Sciatic nerve (tissue), 1 donor: ENCODE data around the genes KIF5A, LRIG3 and SLC16A7.

- PRO-cap, result no peak
Observed at GRCh38 chr12:57210013-57210674, 6.5 kb upstream of the NXPH4 start.

GRCh38 chr12:57239844-57240940 is 3.3 kb upstream of the NDUFA4L2 start:
- PRO-cap, result unidirectional peak, minus-strand start at chr12:57240399

GRCh38 chr12:57456497-57457015 is 1.4 kb downstream of the INHBE start:
- PRO-cap, result no peak

DNA sequence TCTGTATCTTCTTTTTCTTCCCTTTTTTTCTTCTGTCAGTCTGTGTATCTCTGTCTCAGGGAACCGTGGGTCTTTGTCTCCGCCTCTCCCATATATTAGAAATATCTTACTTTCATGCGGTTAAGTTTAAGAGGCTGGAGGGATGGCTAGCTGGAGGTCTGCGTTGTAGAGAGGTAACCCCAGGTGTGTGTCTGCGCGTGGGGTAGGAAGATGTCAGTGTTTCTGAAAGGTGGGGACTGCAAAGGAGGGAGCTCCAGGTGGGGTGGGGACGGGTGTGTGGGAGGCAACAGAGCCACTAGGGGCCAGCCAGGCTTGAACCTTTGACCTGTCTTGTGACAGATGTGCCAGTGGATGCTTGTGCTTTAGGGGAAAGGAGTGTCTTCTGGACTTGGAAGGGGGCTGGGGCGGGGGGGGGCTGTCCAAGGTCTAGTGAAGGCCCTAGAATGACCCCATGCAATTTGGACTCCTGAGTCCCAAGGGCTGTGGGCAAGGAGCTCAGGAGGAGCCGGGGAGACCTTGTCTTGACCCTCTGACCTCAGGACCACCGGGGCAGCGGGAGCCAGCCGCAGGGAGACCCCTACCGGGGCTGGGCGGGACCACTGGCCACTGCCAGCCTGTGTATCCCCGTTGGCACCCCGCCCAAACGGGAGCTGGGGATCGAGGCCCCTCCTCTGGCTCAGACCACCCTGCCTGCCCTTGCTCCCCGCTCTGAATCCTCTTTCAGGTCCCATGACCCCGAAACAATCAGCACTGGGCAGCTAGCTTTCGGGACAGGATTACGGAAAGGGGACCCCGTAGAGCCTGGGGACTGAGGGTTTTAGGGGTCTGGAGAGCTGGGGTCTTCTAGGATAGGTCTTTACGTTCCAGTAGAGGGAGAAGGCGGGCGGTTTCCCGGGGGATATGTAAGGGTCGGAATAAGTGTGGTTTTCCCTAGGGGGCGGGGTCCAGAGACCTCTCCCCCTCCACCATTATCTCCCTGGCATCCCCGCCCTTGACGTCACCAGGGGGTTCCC is 1.1 kb downstream of the GLI1 start:
- PRO-cap, result no peak

DNA sequence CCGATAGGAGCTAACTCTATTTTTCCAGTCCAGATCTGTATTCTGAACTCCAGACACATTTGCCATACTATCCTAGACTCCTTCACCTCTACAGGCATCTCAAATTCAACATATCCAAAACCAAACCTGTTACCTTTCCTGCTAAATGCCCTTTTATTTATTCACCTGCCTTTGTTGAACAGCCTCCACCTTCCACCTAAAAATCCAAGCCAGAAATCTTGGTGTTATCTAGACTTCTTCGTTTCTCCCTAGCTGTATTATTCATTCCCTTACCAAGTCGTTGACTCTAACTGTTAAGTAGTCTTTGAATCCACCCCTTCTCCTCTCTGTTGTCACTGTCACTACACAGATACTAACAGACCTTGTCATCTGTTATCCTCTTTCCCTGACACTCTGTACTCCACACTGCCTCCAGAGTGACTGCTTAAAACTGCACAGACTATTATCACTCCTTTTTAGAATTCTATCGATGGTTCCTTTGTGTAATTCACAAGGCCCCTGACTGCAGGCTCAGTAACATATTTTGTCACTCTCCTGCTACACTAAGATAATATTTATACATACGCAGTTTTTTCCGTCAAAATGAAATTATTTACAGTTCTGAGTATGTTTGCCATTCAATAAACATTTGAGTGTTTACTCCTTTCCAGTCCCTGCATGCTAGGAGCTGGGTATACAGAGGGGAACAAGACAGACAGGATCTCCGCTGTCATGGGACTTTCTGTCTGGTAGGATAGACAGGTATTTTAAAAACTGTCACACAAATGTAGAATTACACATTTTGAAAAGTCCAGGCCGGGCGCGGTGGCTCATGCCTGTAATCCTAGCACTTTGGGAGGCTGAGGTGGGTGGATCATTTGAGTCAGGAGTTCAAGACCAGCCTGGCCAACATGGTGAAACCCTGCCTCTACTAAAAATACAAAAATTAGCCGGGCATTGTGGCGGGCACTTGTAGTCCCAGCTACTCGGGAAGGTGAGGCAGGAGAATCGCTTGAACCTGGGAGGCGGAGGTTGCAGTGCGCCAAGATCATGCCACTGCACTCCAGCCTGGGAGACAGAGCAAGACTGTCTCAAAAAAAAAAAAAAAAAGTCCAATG is 3.7 kb downstream of the MARS1 start:
- PRO-cap, result no peak

GRCh38 chr12:57529477-57530016 is 6.9 kb downstream of the MBD6 start:
- PRO-cap, result no peak

GRCh38 chr12:57549532-57550382 is at the start of gene KIF5A:
KIF5A (plus strand) TSS chr12:57550044.
- PRO-cap, result bidirectional peak, plus-strand start at chr12:57550044, minus-strand start at chr12:57549961

- PRO-cap, result unidirectional peak, plus-strand start at chr12:57609431
Observed at GRCh38 chr12:57608775-57609568, 2.3 kb upstream of the ARHGEF25 start.

- PRO-cap, result no peak
Observed at GRCh38 chr12:57694494-57694982, 606 bp downstream of the OS9 start.

- PRO-cap, result no peak
Observed at GRCh38 chr12:57723588-57724149, 14.9 kb downstream of the AGAP2 start.

GRCh38 chr12:57755368-57756229 is 696 bp downstream of the MARCHF9 start:
- PRO-cap, result bidirectional peak, plus-strand start at chr12:57755670, minus-strand start at chr12:57755678; bidirectional peak, plus-strand start at chr12:57755854, minus-strand start at chr12:57755856

GRCh38 chr12:57770868-57771413 is 964 bp downstream of the METTL1 start:
- PRO-cap, result no peak

DNA sequence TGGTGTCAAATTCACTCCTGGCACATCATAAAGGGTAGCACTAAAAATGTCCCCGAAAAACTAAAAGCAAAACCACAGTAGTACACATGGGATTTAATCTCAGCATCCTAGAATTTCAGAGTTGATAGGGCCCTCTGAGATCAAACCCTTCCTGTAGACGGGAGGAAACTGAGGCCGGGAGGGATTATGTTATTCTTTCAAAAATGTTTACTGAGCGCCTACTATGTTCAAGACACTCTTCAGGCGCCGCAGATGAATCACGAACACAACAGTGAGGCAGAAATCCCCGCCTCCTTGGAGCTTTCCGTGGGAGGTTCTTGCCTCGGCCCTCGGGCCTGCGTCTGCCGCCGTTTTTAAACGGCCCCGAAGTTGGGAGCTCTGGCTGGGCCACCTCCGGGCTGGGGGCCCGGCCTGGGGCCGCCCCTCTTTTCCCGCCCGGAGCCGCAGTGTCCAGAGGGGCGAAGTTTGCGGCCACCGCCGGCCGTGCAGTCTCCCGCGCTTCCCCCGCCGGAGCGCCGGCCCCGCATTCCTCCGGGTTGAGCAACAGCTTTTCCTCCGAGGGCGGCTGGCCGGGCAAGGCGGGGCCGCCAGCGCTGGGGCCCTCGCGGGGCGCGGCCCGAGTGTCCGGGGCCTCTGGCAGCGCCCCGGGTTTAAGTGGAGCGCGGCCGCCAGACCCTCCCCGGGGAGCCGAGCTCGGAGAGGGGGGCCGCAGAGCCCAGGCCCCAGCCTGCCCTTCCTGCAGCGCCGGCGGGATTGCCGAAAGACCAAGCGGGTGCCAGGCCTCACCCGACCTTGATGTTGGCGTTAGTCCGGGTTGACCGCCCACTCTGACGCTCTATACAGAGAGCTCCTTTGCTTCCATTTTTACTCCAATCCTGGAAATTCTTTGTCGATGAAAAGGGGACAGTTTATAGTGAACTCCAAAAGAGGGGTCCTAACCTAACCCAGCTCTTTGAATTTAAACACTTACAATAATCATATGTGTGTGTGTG is 18.6 kb upstream of the CTDSP2 start:
- PRO-cap, result bidirectional peak, plus-strand start at position 356 of the sequence, minus-strand start at position 343 of the sequence; bidirectional peak, plus-strand start at position 453 of the sequence, minus-strand start at position 501 of the sequence; bidirectional peak, plus-strand start at position 744 of the sequence, minus-strand start at position 755 of the sequence

GRCh38 chr12:57888455-57889368 is 42.2 kb upstream of the CTDSP2 start:
- PRO-cap, result bidirectional peak, plus-strand start at chr12:57888702, minus-strand start at chr12:57888729

- PRO-cap, result no peak
Observed at GRCh38 chr12:58886965-58887777, 33.1 kb downstream of the LRIG3 start.

GRCh38 chr12:58919835-58920873 is at the start of gene LRIG3:
LRIG3 (minus strand) TSS chr12:58920504.
- PRO-cap, result bidirectional peak, plus-strand start at chr12:58920058, minus-strand start at chr12:58919943; bidirectional peak, plus-strand start at chr12:58920681, minus-strand start at chr12:58920259

DNA sequence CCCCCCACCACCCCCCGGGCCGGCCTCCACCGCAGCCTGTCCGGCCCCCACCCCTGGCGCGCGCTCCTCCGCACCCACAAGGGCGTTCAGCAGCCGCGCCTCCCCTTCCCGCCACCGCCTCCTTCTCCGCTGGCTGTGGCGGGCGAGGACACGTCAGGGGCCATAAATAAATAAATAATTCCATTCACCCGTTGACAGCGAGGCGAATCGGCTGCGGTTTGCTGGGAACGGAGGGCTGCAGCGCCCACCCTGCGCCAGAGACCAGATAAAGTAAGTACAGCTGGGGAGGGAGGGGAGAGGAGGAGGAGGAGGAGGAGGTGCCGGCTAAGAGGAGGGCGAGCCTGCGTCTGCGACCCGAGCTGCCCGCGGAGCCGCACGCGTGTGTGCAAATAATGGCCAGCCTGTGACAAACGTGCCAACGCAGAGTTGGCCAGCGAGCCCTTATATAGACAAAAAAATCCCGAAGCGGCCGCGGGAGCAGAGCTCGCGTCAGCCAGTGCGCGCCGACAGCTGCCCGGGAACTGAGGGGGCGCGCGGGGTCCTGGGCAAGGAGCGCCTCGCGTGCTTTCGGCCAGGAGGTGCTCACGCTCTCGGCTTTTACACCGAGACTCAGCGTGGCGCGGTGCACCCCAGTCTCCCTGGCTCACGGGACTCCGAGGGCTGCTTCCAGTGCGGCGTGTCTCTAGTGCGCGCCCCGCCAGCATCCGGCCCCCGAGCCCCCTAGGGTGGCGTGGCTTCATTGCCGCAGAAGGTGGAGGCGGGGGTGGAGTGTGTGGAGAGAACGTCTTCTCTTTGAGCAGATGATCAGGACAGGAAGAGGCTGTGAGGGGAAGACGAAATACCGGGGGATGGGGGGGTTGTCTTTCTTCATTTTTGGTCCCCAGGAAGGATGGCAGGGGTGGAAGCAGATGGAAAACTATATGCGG is at the start of gene SLC16A7:
TSS of gene SLC16A7 (plus strand) at position 63 of the 926 bp plus-strand sequence.
- PRO-cap, result bidirectional peak, plus-strand start at position 200 of the sequence, minus-strand start outside the sequence; bidirectional peak, plus-strand start at position 799 of the sequence, minus-strand start at position 655 of the sequence

DNA sequence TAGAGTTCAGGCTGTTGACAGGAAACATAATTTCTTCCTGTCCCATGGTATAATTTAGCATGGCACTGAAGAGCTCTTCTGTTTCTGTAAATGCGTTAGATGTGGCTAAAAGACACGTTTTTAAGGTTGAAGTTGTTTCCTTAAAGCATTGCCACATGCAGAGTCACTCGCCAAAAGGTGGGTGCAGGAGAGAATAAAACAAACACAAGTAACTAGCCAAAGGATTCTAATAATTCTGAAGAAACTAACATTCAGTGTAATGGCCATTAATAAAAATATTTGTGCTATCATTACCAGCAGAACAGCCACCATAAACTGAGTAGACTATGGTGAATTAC is 33.6 kb downstream of the TAFA2 start:
- PRO-cap, result no peak

DNA sequence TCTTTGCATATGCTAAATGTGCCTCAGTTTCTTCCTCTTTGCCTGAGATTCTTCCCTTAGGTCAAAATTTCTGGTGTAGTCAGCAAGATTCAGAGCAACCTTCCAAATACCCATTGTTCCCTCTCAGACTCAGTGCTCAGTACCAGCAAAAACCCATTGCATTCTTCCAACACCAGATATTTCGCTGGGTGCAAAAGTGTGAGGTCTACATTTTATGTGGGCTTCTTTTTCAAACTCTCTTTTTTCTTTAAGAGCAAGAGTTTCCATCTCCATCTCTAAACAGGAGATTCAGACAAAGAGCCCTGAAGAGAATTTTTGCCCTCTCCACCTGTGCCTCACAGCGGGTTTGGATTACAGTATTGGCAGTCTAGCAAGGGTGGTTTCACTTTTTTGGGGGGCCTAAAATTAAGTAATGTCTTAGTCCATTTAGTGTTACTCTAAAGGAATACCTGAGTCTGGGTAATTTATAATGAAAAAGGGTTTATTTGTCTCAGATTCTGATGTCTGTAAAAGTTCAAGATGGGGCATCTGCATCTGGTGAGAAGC is 10.6 kb upstream of the USP15 start:
- PRO-cap, result no peak

DNA sequence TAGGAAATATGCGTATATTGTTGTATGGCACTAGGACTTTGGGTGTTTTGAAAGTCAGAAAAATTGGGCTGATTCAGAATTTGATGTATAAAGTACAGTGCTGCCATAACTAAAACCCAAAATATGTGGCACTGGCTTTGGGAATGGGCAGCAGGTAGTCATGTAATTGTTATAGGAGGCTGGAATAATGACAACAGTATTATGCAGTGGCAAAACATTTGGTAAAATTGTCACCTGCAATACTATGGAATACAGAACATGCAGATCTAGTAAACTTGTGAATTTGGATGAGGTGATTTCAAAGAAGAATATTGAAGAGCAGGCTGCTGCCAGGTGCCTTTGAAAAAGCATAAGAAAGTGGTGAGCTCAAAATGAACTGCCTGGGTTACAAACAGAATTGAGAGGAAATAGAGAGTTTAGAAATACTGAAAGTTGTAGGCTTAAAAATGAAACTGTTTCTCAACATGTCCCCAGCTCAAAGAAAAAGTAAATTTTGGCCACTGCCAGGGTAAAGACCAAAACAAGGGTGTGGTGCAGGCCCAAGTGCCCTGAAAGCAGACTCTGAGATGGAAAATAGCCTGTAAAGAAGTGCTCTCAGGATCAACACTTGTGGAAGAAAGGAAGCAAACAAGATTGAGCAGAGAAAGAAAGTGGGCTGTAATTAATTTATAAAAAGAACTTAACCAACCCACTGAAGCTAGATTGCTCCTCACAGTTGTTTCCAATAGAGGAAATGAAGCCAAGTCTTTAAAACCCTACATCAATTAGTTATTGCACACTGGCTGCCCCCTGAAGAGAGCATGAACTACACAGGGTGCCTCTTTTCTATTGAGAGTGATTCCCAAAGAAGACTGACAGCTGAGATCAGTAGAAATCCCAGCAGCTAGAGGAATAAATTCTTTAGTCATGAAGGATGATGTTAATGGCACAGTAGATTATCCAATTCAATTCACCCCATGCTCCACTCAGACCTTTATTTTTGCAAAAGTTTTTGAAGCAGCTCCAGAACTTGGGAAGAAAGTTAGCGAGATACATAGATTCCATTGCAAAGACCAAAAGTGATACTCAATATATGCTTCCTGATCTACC is 8.9 kb upstream of the USP15 start:
- PRO-cap, result no peak